Urinary bladder (tissue), 3 donors: ENCODE measurements around a stretch of chr1.

- PRO-cap, result bidirectional peak, plus-strand start at chr1:226650439, minus-strand start at chr1:226650328; unidirectional peak, plus-strand start at chr1:226650774
- RAMPAGE, long total RNA, result no peak
These were observed 89.0 kb downstream of the ITPKB start for GRCh38 chr1:226649675-226650832.

GRCh38 chr1:226657608-226658067 lies 81.4 kb downstream of the ITPKB start:
- PRO-cap, result unidirectional peak, minus-strand start at chr1:226657839
- RAMPAGE, long total RNA, result no peak

- PRO-cap, result bidirectional peak, plus-strand start at chr1:226664735, minus-strand start at chr1:226664565; bidirectional peak, plus-strand start at chr1:226664977, minus-strand start at chr1:226664928
- RAMPAGE, long total RNA, result no peak
These were observed 74.6 kb downstream of the ITPKB start for GRCh38 chr1:226664095-226665289.

- PRO-cap, result bidirectional peak, plus-strand start at chr1:226677382, minus-strand start at chr1:226677097
- RAMPAGE, long total RNA, result no peak
These were observed 62.0 kb downstream of the ITPKB start for GRCh38 chr1:226676907-226677694.

- PRO-cap, result no peak
- RAMPAGE, long total RNA, result no peak
These were observed 15.0 kb downstream of the ITPKB start for GRCh38 chr1:226723647-226724872.

- PRO-cap, result no peak
- RAMPAGE, long total RNA, result no peak
These were observed 6.4 kb downstream of the ITPKB start for GRCh38 chr1:226732592-226733194.

- PRO-cap, result bidirectional peak, plus-strand start at chr1:226736478, minus-strand start at chr1:226736280
- RAMPAGE, long total RNA, result no peak
These were observed 2.7 kb downstream of the ITPKB start for GRCh38 chr1:226735987-226737088.

GRCh38 chr1:226827168-226827894 lies 43.1 kb upstream of the PSEN2 start:
- PRO-cap, result bidirectional peak, plus-strand start at chr1:226827738, minus-strand start at chr1:226827612
- RAMPAGE, long total RNA, result no peak

GRCh38 chr1:227447376-227448194 lies 115.8 kb upstream of the ZNF678 start:
- PRO-cap, result unidirectional peak, minus-strand start at chr1:227447689
- RAMPAGE, long total RNA, result no peak

GRCh38 chr1:227885516-227886201 lies 62.1 kb downstream of the WNT9A start:
- PRO-cap, result no peak
- RAMPAGE, long total RNA, result no peak

DNA sequence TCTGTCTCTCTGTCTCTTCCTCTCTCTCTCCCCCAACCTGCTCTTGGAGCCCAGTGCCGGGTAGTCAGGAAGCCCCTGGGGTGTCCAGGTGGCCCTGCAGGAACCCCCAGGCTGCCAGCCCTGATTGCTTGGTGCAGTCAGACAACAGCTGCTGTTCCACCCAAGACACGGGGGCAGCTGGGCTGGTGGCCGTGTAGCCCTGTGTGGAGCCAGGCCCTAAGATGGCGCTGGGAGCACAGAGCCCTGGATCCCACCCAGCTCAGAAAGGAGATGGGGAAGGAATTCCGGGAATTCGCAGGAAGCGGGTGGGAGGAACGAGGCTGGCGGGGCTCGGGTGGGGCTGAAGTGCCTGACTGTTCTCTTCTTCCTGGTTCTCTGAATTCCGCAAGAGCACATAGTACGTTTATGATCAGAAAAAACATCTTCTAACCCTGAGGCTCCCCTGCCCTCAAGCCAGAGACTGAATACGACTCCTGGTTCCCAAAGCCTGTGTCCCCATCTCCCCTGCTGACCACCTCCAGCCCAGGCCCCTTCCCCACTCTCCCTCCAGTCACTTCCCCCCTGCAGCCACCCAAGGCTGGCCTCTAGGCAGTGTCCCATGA lies 55.1 kb downstream of the WNT9A start:
- PRO-cap, result no peak
- RAMPAGE, long total RNA, result no peak

- PRO-cap, result no peak
- RAMPAGE, long total RNA, result no peak
These were observed 13.1 kb downstream of the WNT9A start for GRCh38 chr1:227934421-227935206.

GRCh38 chr1:228037517-228038379 lies 30.9 kb downstream of the WNT3A start:
- PRO-cap, result no peak
- RAMPAGE, long total RNA, result no peak

- PRO-cap, result no peak
- RAMPAGE, long total RNA, result no peak
These were observed 23.5 kb upstream of the ARF1 start for GRCh38 chr1:228058960-228059551.

- PRO-cap, result no peak
- RAMPAGE, long total RNA, result no peak
These were observed 4.8 kb downstream of the ARF1 start for GRCh38 chr1:228087145-228087816.

DNA sequence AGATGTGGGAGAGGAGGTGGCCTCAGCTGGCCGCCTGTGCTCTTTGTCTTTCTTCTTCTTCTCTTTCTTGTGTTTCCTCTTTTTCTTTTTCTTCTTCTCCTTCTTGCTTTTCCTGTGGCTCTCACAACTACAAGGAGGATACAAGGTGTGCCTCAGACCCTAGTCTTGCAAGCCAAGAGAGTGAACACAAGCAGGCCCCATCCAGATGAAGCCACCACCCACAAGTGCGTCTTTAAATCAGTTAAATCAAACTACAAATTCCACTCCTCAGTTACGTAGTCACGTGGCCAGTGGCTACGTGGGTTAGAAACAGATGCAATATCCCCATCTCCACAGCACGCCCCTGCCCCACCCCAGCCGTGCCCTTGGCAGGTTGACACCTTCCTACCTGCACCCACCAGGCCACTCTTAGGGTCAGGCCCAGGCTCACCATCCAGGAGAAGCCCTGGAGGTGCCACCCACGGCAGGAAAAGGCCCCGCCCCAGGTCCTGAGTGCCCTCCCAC lies 1.7 kb downstream of the C1orf35 start:
- PRO-cap, result no peak
- RAMPAGE, long total RNA, result no peak

GRCh38 chr1:228101961-228102612 lies 1.0 kb downstream of the C1orf35 start:
- PRO-cap, result no peak
- RAMPAGE, long total RNA, result no peak

- PRO-cap, result no peak
- RAMPAGE, long total RNA, result no peak
These were observed 13.2 kb downstream of the IBA57 start for GRCh38 chr1:228178465-228179609.

DNA sequence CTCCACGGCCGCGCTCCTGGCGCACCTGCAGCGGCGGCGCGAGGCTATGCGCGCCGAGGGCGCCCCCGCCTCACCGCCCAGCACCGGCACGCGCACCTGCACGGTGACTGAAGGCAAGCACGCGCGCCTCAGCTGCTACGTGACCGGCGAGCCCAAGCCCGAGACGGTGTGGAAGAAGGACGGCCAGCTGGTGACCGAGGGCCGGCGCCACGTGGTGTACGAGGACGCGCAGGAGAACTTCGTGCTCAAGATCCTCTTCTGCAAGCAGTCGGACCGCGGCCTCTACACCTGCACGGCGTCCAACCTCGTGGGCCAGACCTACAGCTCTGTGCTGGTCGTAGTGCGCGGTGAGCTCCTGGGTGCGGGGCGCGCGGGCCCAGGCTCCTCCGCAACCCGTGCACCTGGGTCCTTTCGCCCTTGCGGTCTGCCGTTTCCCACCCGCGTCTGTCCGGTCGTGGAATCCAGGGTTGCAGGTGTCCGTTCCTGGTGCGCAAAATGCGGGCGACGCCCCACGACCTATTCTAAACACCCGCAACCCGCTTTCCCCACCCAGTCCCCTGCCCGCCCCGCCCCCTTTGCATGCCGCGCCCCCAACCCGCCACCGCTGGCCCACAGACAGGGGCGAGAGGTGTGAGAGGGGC lies 4.7 kb downstream of the OBSCN start:
- PRO-cap, result no peak
- RAMPAGE, long total RNA, result no peak

GRCh38 chr1:228298148-228298789 lies 90.4 kb downstream of the OBSCN start:
- PRO-cap, result no peak
- RAMPAGE, long total RNA, result no peak